Cerebellum (tissue), 5 donors: ENCODE results near the gene CASQ2.

DNA sequence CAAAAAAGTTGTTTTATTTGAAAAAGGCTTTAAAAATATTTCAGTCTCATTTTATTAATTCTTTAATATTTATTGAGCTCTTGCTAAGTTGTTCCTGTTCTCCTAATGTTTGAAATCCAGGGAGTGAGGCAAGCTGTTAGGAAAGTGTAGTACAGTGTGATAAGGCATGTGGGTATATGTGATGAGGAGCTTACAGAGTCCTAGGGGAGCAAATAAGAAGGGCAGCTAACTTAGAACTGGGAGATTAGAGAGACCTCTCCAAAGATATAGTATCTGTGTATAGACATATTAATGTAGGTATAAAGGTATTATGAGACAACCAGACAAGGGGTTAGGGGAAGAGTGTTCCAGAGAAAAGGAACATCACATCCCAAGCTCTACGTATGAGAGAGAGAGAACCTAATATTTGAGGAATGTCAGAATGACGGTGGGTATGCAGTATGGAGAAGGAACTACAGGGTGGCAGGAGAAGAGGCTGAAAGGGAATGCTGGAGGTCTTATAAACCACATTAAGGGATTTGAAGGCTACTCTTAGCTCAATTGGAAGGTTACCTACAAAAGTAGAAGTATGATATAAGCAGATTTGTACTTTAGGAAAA is 135.9 kb downstream of the MAGI3 start:
- PRO-cap, 3 experiments: no peak in any of the 3 experiments
- RAMPAGE, long total RNA: no peak

DNA sequence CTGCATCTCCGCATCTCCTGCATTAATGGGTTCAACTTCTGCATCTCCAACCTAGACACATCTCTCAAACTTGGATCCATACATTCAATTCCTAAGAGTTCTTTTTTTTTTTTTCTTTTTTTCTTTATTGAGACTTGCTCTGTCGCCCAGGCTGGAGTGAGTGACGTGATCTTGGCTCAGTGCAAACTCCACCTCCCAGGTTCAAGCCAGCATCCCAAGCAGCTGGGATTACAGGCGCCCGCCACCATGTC is 18.8 kb downstream of the RSBN1 start:
- PRO-cap, 3 experiments: no peak in any of the 3 experiments
- RAMPAGE, long total RNA: no peak

DNA sequence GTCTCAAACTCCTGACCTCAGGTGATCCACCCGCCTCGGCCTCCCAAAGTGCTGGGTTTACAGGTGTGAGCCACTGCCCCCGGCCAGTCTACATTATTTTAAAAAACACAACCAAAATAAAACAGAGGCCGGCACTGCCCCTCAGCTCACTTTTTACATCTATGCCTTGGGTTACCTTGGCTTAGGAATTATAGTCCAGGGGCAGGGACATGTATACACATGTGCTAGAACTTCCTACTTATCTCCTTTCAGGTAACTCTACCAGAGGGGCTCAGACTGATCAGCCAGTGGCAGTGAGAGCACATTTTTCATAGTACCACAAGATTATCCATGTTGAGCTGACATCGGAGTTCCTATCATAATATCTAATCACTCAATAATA is 17.8 kb downstream of the BCL2L15 start:
- PRO-cap, 3 experiments: no peak in any of the 3 experiments
- RAMPAGE, long total RNA: no peak

- PRO-cap, 3 experiments: no peak in any of the 3 experiments
- RAMPAGE, long total RNA: no peak
These were observed 15.4 kb downstream of the BCL2L15 start for GRCh38 chr1:113871434-113872845.

- PRO-cap, 3 experiments: no peak in any of the 3 experiments
- RAMPAGE, long total RNA: no peak
These were observed 18.2 kb downstream of the HIPK1 start for GRCh38 chr1:113947171-113947852.

- PRO-cap, 3 experiments: peak in 3 of 3 experiments; most common plus-strand start chr1:114346781 (in 3); most common minus-strand start chr1:114346616 (in 1)
- RAMPAGE, long total RNA: no peak
These were observed 164.9 kb downstream of the TRIM33 start for GRCh38 chr1:114345779-114346845.

DNA sequence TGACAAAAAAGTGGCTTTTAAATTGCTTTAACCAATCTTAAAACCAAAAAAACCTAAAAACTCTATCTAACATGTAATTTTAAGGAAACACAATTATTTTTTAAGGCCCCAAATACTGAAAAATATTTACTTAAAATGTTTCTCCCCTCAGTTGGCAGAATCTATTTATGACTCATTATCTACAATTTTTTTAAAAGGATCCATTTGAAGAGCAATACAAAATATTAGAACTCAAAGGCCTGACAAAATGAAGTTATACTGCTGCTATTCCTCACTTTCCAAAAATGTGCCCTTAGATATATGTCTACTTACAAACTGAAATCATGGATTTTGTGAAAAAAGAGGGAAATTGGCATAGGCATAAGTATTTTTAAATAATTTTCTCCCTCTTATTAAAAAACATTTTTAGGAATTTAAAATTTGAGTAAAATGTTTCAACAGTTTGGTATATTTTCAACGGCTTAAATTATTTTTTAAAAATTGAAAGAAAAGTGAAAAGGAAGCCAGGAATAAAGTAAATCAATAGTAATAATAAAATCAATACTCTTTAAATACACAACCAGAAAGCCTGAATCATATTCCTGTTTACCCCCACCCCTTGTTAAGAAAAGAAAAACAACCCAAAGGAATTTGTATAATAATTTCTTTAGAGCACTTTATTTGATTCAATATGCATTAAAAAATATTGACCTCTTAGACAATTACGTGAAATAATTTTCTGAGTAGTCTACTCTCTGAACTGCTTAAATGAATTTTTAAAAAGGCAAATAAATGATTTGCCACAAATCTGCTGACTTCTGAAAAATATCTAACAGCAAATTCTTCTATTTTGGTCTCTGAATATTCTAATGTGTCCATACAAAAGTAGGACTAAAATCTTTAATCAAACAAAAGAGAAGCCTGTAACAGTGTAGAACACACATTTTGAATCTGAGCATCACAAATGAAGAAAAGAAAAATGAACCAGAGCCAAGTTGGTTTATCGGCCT is 115.4 kb downstream of the TRIM33 start:
- PRO-cap, 3 experiments: no peak in any of the 3 experiments
- RAMPAGE, long total RNA: no peak

- PRO-cap, 3 experiments: no peak in any of the 3 experiments
- RAMPAGE, long total RNA: no peak
These were observed 83.3 kb downstream of the TRIM33 start for GRCh38 chr1:114427548-114428321.

- PRO-cap, 3 experiments: no peak in any of the 3 experiments
- RAMPAGE, long total RNA: no peak
These were observed 684 bp downstream of the AMPD1 start for GRCh38 chr1:114694705-114695019.

- PRO-cap, 3 experiments: no peak in any of the 3 experiments
- RAMPAGE, long total RNA: no peak
These were observed 4.4 kb downstream of the TSPAN2 start for GRCh38 chr1:115084726-115085456.

GRCh38 chr1:115219829-115220444 is 118.1 kb downstream of the NGF start:
- PRO-cap, 3 experiments: no peak in any of the 3 experiments
- RAMPAGE, long total RNA: no peak

- PRO-cap, 3 experiments: no peak in any of the 3 experiments
- RAMPAGE, long total RNA: no peak
These were observed 1.1 kb downstream of the CASQ2 start for GRCh38 chr1:115767277-115767971.

GRCh38 chr1:115768430-115769275 is at the start of gene CASQ2:
TSS of gene CASQ2 (minus strand) at chr1:115768714.
- PRO-cap, 3 experiments: no peak in any of the 3 experiments
- RAMPAGE, long total RNA: no peak

DNA sequence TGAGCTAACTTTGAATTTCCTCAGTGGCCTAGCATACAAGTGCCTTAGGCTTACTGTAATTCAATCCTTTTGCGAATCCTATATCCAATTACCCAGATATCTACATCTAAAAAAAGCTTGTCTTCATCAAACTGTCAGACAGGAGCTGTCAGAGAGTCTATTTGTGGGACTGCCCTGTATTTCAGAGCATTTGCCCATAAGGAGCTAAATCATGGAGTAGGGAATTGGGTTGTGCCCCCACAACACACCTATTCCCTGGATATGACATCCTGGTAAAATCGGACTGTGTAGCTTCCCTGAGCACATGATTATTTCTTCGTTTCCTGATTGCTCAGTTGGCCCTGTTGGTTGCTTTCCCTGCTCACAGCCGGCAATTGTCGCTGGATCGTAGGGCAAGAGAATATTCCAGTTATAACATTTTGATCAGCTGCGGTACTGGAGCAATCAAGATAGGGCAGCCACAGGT is 766 bp upstream of the MAB21L3 start:
- PRO-cap, 3 experiments: no peak in any of the 3 experiments
- RAMPAGE, long total RNA: no peak

GRCh38 chr1:116168296-116168790 is 57.1 kb downstream of the MAB21L3 start:
- PRO-cap, 3 experiments: peak in 2 of 3 experiments; most common minus-strand start chr1:116168486 (in 2)
- RAMPAGE, long total RNA: no peak

GRCh38 chr1:116334726-116335387 is 38.2 kb upstream of the ATP1A1 start:
- PRO-cap, 3 experiments: no peak in any of the 3 experiments
- RAMPAGE, long total RNA: no peak

- PRO-cap, 3 experiments: no peak in any of the 3 experiments
- RAMPAGE, long total RNA: no peak
These were observed 2.5 kb downstream of the ATP1A1 start for GRCh38 chr1:116375529-116375983.

DNA sequence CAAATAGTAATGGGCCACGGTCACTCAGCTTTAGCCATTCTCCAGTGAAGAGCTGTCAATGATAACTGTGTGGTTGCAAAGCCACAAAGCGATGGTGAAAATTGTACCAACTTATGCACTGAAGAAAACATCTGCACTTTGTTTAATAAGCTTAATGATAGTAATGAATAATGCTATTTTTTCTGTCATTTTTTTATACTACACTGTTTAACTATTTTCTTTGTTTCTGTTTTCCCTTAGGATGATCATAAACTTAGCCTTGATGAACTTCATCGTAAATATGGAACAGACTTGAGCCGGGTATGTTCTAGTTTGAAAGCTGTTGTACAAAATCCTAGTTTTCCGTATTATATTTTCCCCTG is 11.5 kb downstream of the ATP1A1 start:
- PRO-cap, 3 experiments: no peak in any of the 3 experiments
- RAMPAGE, long total RNA: no peak

DNA sequence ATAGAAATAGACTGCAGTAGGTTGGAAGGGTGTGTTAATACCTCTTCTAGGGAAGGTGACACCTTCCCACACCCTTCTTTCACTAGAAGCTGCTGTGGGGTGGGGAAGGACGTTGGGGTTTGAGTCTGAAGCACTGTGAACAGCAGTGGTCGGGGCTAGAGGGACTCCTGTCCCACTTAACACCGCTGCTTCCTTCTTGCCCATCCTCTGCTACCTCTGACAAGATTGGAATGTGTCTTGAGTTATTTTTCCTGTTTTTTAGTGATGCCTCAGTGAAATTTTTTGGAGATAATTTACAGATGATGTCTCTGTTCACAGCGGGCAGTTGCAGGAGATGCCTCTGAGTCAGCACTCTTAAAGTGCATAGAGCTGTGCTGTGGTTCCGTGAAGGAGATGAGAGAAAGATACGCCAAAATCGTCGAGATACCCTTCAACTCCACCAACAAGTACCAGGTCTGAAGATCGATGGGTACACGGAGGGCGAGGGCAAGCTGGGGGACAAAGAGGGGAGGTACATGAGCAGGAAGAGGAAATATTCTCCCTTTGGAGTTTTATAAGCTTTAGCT is 19.6 kb downstream of the ATP1A1 start:
- PRO-cap, 3 experiments: no peak in any of the 3 experiments
- RAMPAGE, long total RNA: no peak

- PRO-cap, 3 experiments: no peak in any of the 3 experiments
- RAMPAGE, long total RNA: no peak
These were observed 27.7 kb downstream of the ATP1A1 start for GRCh38 chr1:116400588-116401297.